SEM (cell line): ENCODE measurements around the gene CHST14.

- PRO-cap: bidirectional peak, plus-strand start at chr15:40471007, minus-strand start at chr15:40470862
Observed at GRCh38 chr15:40470473-40471305, at the start of gene CHST14. Gene CHST14, plus strand, starts transcription at chr15:40470984.

- PRO-cap: no peak
Observed at GRCh38 chr15:40552989-40553749, 11.7 kb downstream of the CCDC32 start.

DNA sequence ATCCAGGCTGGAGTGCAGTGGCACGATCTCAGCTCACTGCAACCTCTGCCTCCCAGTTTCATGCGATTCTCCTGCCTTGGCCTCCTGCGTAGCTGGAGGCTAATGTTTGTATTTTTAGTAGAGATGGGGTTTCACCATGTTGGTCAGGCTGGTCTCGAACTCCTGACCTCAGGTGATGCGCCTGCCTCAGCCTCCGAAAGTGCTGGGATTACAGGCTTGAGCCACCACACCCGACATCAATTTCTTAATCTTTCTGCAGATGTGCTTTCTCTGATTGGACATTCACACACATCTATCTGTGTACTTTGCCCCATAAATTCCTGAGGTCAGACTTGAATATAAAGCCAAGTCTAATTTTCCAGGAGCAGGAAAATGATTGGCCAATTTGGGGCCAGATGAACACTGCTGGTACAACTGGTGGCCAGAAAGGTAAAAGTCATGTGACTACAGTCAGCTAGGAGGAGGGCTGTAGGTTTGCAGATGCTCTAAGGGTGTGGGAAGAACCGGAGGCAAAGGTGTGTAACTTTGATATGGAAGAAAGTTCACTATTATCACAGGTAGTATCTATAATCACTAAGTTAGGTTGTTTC lies 3.3 kb upstream of the RAD51 start:
- PRO-cap: no peak

- PRO-cap: no peak
Observed at GRCh38 chr15:40855725-40856155, 11.9 kb downstream of the SPINT1 start.

DNA sequence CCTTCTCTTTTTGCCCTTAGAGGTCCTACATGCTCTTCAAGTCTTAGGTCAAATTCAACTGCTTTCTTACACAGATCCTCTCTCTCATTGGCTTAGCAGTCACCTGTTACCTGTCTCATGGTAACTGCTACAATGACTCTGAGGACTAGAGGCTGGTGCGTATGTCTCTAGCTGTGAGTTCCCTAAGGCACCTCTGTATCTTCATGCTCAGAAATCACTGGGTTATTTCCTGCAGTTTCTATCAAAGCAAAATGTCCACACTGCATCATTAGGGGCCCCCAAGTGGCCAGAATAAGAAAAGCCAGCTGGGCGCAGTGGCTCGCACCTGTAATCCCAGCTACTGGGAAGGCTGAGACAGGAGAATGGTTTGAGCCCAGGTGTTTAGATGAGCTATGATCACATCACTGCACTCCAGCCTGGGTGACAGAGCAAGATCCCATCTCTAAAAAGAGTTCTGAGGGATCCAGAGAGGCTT lies 2.5 kb upstream of the VPS18 start:
- PRO-cap: no peak

DNA sequence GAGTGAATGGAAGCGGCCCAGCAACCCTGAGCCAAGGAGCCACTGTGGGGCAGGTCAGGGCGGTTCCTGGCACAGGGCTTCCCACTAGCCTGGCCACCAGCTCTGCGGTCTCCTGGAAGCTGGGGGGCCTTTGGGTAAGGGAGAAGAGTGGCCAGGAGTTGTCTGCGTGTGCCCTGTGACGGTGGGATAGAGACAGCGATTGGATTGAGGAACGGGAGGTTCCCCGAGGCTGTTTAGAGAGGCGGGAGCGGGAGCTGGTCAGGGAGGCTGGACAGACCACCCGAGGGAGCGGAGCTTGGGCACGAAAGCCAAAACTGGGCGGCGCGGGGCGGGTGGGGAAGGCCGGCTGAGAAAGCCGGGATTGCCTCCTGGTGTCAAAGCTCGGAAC lies 363 bp upstream of the VPS18 start:
- PRO-cap: no peak

DNA sequence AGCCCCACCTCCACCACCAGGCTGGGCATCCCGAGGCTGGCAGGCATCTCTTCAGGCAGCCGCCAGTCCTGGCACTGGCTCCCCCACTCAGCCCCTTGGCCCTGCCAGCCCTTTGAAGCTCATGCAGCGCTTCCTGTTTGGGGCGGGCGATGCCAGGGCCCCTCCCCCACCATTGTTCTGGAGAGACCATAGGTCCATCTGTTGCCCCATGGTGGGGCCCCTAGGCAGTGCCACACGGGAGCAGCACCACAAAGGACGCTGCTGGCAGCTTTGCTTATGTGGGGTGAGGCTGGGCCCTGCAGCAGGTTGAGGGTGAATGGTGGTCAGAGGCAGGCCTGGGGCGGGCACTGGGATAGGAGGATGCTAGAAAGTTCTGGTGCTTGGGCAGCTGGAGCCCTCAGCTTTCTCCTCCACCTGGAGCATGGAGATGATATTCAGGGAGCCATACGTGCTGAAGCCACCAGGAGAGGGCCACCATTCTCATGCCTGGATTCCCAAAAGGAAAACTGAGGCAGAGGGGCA lies 13.2 kb downstream of the VPS18 start:
- PRO-cap: bidirectional peak, plus-strand start at position 227 of the sequence, minus-strand start at position 76 of the sequence

GRCh38 chr15:40917780-40918716 lies 11.1 kb upstream of the DLL4 start:
- PRO-cap: no peak

- PRO-cap: no peak
Observed at GRCh38 chr15:40922102-40923016, 6.8 kb upstream of the DLL4 start.

GRCh38 chr15:40936674-40937796 lies 7.9 kb downstream of the DLL4 start:
- PRO-cap: bidirectional peak, plus-strand start at chr15:40937199, minus-strand start at chr15:40937011

- PRO-cap: no peak
Observed at GRCh38 chr15:40987563-40988037, 34.3 kb downstream of the CHAC1 start.

DNA sequence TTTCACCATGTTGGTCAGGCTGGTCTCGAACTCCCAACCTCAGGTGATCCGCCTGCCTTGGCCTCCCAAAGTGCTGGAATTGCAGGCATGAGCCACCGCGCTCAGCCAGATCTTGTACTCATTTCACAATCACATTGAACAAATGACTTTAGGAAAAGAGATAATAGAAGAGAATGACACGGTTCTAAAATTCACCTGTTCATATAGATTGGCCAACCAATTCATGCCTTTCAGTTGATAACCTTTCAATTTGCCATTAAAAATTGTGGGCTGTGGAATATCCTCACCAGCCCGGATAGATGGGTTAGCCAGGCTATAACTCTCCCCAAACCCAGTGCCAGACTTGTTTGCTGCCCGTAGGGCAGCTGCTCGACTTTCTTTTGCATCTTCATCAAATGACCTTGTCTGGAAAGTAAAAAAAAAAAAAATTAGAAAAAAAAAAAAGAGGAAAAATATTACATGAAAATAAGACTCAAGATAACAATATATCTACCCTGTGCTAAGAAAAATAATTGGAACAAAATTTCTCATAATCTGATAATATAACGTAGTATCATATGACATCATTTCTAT lies 44.3 kb downstream of the INO80 start:
- PRO-cap: no peak

DNA sequence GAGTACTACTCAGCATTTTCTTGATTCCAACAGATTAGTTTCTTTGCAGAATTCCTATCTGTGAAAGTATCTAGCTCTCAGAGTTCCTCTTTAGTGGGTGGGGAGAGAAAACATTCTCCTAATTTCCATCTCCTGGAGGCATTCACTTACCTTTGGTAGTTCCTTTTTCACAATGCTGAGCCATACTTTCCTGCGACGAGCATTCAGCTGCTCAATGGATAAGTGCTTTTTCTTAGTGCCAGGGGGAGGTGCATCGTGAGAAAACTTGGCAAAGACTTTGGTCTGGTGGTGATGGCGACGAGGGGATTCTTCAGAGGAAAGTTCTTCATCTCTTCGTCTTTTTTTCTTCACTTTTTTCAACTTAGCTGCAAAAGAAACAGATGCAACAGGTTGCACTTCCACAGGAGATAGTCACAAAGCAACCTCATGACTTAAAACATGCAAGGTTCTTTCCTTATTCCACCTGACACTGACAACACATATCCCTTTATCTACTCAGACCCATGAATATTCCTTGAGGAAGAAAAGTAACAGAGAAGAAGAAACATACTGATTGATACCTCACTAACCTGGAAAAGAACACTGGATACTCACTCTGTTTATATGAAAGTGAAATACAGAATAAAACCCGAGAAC lies 30.7 kb downstream of the INO80 start:
- PRO-cap: no peak

- PRO-cap: bidirectional peak, plus-strand start at chr15:41116037, minus-strand start at chr15:41115961
Observed at GRCh38 chr15:41115547-41116182, 415 bp downstream of the INO80 start.

DNA sequence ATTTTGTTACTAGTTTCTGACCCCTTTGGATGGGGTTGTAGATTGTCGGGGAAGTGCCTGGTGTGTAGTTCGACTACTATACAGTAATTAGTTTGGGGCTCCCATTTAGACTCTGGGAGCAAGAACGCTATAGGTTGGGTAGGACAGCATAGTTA lies 550 bp upstream of the INO80 start:
- PRO-cap: no peak

DNA sequence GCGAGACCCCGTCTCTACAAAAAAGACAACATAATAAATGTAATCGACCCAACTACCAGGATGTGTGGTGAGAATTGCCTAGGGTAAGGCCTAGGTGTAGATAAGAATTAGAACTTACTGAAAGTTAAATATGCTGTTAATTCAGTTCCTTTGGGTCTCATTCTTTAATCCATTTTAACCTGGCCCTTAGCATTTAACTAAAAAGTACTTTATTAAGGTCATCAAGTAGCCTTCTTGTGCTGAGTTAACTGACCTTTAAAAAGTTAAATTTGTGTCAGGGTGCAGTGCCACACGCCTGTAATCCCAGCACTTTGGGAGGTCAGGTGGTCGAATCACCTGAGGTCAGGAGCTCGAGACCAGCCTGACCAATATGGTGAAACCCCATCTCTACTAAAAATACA lies 1.1 kb upstream of the INO80 start:
- PRO-cap: no peak

DNA sequence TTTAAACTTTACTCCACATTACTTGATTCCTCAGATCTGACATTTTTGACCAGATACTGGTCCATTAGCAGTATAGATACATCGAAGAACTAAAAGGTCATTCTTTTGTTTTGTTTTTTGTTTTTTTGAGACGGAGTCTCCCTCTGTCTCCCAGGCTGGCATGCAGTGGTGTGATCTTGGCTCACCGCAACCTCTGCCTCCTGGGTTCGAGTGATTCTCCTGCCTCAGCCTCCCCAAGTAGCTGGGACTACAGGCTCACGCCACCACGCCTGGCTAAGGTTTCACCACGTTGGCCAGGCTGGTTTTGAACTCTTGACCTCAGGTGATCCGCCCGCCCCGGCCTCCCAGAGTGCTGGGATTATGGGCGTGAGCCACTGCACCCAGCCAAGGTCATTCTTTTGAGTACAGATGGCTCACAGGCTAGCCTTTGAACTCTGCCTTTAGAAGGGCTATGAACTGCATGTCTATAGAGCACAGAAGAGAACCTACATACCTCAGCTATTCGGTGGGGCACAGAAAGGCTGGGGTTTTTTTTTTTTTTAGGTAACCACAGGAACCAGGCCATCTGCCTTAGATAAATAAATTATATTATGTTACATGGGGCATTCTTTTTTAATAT lies 28.7 kb downstream of the CHP1 start:
- PRO-cap: no peak

DNA sequence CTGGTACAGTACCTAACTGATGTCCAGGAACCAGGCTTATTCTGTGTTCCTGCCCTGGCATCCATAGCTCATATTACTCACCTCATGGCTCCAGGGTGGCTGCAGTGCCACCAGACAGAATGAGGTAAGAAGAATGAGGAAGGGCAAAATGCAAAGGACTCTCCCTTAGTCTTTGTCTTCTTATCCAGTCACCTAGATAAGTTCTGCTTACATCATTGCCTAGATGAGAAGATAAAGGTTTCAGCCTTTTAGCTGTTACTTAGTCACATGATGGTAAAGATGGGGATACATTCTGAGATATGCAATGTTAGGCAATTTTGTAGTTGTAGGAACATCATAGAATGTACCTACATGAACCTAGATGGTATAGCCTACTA lies 45.8 kb downstream of the CHP1 start:
- PRO-cap: no peak

GRCh38 chr15:41284458-41284934 lies 47.9 kb downstream of the OIP5 start:
- PRO-cap: no peak

GRCh38 chr15:41452710-41453122 lies 35.8 kb downstream of the RTF1 start:
- PRO-cap: no peak